Metanephros (tissue), 2 donors: ENCODE data around the gene NUP214.

- RAMPAGE, long total RNA, result start-site peak on the plus strand at chr9:131125559-131125642, 1,116 and 220 reads in 2 replicates
Measured at GRCh38 chr9:131125081-131125747, at the start of gene NUP214. TSS of gene NUP214 (plus strand) at chr9:131125586.

DNA sequence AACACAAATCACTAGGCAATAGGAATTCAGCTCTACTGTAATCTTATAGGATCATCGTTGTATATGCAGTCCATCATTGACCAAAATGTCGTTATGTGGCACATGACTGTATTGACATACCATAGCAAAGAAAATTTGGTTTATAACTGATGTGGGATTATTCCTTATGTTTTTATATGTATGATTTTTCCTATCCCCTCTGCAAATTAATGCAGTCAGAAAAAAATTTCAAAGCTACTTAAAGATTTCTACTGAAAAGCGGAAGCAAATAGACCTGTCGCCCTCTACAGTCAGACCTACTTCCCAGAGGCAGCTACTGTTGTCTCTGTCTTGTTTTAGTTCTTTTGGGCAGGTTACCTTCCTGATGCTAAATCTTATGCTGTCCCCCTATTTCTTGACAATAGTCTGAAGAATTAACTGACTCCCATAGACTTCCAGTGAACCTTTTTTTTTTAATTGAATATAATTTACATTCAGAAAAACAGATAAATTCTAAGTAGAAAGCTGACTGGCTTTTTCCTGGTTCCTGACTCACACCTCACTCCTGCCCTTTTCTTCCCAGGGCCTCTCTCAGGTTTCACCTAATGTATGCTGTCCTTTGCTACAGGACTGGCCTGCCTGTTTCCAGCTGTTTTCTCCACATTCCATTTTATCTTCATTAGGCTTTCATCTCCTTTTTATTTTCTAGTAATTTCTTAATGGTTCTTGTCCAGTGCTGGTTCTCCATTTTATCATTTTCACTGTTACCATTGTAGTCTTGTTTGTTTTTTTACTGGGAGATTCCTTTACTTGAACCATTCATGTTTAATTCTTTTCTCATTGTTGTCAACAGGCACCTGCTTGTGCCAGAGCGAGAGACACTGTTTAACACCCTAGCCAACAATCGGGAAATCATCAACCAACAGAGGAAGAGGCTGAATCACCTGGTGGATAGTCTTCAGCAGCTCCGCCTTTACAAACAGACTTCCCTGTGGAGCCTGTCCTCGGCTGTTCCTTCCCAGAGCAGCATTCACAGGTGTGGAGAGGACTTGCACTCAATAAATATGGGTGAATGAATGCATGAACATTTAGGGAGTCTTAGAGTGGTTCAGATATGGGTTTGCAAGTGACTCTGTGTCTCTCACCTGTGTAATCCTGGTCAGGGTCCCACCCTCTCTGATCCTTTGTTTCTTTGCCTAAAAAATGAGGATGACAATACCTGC lies 37.2 kb downstream of the NUP214 start:
- RAMPAGE, long total RNA, result no peak

- RAMPAGE, long total RNA, result no peak
Measured at GRCh38 chr9:131173746-131174554, 48.6 kb downstream of the NUP214 start.

DNA sequence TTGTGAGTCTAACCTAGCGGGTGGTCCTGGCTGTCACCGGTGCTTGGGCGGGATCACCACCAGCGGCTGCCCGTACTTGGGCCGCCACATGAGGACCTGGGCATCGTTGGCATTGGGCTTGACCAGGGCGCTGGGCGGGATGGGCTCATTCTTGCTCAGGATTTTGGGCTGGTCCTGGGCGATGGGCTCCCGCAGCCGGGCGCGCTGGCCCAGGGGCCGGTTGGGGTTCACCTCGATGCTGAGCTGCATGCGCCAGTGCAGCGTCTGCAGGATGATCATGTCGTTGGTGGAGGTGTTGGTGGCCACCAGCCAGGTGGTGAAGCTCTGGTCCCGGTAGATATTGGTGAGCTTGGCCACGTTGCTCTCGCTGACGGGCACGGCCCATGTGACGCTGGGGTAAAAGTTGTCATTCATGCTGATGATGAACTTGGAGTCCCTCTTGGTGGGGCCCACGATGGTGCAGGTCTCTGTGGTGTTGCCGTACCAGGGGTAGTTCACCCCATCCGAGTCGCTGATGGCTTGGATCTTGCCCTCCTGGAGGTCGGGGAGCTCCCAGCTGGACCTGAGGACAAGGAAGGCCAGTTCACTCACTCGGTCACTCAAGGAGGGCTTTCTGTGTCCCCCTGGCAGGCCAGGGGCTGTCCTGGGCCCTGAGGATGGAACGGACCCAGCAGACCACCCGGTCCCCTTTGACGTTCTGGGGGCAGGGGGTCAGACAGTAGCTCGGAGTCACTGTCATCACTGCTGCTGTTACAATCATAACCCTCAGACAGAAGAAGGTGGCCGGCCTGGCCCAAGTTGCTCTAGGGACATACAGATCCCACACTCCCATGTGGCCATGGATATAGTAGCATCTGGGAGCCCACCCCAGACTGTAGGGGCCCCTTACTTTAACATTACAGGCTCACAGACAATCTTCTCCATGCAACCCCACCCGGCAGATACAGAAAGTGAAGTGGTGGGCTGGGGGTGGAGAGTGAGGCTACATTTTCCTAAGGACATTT lies 15.2 kb downstream of the FAM78A start:
- RAMPAGE, long total RNA, result no peak

GRCh38 chr9:131402582-131403250 lies 8.8 kb downstream of the PRRC2B start:
- RAMPAGE, long total RNA, result no peak

DNA sequence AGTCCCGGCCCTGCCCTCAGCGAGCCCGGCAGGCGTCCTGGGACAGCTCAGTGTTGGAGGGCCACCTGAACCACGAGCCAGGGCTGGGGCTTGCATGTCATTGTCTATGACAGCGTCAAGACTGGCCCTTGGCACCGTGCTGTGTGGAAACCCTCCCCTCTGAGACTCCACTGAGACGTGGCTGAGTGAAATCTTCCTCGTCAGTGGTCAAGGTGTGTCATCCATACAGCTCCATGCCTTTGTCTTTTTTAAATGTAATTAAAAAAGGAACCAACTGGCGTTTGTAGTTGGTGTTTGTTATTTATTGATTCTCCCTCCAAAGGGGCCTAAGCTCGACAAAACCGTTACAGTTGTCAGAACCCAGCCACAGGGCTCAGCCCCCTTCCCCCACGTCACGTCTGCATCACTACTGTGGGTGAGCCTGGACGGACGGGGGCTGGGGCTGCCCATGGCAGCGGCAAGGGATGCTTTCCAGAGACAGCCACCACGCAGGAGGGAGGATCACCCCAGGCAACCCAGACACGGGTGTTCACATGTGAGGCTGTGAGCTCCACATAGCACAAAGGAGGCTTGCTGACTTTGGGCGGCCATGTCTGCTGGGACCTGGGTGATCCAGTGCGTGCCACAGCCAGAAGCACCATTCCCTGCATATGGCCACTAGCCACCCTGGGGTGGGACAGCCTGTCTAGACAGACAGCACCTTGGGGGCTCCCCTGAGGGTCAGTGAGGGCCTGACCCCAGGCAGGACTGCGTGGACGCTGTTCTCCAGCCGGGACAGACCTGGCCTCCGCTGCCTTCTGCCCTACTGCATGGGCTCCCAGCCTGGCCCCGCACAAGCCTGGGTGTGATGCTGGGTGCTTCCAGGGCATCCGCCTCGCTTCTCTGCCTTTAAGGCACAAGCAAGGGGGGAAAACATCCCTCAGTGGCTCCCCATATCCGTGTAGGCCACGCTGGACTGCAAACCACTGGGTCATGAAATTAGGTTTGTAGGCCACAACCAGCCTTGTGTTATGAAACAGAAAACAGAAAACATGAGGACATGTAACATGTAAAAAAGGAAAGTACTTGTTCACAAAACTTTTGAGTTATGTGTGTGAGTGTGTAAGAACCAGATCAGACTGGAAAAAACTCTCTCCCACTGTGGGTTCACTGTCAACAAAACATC lies 7.2 kb downstream of the UCK1 start:
- RAMPAGE, long total RNA, result no peak

GRCh38 chr9:131588611-131589223 lies 43.4 kb downstream of the PRRT1B start:
- RAMPAGE, long total RNA, result no peak

DNA sequence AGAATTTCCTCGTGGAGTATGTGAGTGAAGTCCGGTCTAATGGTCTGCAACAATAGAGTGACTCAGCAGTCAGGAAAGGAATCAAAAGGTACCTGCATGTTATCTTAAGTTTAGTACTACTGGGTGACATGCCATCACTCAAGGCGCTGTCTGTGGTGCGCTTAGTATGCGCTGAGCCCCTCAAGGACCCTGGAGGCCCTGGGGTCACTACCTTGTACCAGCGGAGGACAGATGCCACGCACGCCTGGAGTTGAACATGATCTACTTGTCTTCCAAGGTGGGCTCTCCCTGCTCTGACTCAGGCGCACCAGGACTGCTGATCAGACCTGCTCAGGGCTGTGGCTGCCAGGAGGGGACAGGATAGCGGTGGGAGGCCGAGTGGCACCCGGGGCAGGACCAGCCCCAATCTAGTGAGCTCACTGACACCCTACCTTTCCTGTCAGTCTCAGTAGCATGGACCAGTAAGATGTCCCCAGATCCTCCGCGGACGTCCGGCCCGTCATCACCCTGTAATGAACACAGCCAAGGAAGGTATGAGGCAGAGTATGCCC lies 50.6 kb downstream of the PRRT1B start:
- RAMPAGE, long total RNA, result no peak

GRCh38 chr9:131624633-131625408 lies 79.5 kb downstream of the PRRT1B start:
- RAMPAGE, long total RNA, result no peak

DNA sequence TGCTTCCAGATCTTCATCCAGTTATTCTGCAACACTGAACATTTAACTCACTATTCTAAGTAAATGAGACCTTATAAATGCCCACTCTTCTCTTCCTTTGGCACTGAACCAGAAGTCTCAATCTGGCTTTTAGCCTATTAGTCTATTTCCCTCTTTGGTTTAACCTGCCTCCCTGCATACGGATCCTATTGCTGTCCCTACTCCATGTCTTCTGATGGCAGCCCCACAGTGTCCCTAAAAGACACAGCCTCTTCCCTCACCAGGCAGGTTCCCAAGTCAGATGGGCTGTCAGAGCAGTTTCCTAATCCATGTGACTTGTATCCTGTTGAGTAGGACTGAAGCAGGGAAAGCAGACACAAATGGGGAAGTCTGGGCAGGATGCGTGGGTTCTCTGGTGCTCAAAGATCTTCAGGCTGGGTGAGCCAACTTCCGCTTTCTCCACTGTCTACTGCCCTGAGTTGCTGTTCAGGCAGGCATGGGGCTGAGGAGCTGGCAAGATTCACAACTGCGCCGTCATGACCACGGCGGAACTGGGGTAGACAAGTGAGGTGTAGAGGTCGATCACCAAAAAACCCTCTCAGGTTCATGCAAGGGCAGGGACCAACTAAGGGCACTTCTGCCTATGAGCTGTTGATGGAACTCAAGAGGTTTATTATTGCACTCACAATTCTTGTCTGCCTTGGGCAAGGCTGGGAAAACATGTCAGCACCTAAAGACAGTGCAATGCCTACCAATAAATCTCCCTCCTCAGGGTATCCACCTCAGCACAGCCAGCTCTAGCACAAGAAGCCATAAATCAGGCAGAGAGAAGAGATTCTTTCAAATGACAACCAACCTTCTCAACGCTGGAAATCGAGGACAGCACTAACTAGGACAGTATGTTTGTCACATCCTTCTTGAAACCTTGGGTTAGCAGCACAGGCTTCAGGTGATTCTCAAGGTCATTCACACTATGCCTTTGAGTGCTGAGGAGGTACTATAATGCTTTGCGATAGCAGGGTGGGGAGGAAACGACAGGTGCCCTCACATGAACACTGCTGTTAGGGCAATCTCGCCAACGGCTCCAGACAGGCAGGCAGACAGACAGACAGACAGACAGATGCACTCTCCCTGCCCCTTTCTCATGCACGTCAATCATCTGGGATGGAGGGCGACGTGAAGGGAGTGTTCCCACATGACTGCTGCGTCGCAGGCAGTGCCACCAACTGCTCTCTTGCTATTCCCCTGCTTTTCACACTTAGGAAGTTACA lies 83.3 kb downstream of the RAPGEF1 start:
- RAMPAGE, long total RNA, result no peak

- RAMPAGE, long total RNA, result no peak
Measured at GRCh38 chr9:131661898-131662322, 78.0 kb downstream of the RAPGEF1 start.

DNA sequence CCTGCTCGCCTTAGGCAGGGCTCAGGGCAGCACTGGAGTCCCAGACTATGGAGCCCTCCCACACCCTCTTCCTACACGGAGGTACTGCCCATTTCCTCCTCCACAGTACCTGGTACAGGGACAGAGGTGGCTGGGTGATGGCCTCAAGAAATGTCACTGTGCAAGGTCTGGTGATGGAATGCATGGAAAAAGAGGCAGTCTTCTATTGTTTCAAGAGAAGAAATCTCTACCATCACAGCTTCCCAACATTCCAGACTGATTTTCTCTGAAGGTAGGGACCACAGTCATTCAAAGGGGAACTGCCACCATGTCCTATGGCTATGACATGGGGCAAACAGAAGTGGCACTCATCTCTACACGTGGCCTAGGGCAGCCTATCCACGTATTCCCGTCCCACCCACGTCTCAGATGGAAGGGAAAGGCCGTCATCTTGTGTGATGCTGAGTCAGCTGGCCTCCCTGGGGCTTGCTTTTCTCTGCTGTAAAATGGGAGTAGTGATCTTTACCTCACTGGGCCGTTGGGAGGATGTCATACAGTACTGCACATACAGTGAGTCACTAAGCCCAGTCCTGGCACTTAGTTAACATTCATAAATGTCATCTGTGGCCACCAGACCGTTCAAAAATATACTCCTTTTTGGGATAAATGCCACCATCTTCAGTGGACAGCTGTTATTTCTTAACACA lies 72.4 kb downstream of the RAPGEF1 start:
- RAMPAGE, long total RNA, result no peak

DNA sequence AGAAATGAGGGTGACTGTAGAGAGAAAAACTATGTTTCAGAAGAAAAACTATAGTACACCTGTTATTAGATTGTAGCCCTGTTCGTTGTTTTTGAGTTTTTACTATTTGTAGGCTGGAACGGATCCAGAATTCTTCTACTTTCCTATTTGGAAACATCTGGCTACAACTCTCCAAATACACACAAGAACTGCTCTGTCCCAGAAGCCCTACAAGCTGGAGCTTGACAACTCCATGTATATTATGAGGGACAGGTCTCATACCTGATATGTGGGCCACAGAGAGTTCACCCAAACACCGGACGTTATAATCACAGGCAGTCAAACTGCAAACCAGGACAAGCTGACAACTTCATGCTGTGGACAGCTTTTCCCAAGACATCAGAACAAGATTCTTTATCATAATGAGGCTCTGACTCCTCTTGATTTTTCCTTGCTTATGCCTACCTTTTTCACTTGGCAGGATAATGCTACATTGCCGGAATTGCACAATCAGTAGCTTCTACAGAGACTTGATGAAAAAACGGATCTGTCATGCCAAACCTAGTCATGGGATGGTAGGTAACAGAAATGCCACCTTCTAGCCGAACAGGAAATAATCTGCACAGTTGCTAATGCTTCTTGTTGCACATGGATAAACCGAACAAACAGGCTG lies 47.5 kb downstream of the RAPGEF1 start:
- RAMPAGE, long total RNA, result no peak

DNA sequence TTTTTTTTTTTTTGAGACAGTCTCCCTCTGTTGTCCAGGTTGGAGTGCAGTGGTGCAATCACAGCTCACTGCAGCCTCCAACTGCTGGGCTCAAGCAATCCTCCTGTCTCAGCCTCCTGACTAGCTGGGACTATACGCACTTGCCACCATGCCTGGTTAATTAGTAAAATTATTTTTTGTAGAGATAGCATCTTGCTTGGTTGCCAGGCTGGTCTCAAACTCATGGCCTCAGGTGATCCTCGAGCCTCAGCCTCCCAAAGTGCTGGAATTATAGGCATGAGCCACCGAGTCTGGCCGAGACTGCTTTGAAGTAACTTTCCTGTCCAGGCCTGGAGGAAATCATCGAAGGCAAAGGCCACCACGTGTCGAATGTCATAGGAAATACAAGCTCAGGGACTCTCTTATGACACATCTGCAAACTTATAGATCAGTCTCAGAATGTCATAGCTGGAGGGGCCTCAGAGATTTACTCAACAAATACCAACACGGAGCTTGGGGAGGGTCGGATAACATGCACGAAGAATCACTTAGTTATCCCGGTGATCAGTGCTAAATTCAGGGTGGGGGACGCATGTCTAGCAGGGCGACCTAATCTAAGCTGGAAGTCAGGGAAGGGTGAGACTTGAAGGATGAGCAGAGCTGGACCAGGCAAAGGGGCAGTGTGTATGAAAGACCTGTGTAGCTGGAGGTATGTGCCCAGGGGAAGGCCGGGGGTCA lies 25.0 kb downstream of the RAPGEF1 start:
- RAMPAGE, long total RNA, result no peak

DNA sequence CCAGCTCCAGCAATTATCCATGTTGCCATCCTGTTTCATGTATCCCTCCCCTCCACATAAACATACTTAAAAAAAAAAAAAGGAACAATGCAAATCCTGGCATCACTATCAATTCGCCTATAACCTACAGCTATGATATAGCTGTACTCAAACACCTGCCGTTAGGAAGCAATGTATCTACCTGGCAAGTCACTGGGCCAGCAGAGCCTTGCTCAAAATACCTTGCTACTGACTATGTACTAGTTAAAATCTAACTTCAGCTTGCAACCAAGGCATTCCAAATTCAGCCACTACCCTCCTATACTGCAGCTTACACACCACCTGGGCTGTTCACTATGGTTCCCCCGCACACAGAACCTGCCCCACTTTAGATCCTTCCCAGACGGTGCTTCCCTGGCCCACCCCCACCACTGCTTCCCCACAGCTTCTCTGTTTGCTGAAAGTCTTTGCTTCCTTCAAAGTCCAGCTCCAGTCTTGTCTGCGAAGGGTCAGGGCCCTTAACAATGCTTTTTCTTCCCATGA lies 89.9 kb downstream of the MED27 start:
- RAMPAGE, long total RNA, result no peak

- RAMPAGE, long total RNA, result no peak
Measured at GRCh38 chr9:132127696-132128166, 34.1 kb upstream of the NTNG2 start.

DNA sequence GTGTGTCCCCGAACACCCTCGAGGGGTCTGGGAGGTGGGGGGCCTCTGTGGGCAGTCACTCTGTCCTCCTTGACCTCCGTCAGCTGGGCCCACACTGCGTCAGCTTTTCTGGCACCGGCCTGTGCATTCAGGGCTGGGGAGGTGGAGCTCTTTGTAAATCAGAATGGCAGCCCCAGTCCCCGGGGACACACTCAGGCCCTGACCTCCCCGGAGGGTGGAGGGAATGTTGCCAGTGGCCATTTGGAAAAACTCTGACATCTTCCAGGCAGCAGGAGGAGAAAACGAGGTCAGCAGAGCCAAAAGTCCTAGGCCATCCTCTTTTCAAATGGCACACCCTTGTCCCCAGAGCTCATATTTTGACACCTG lies 83.3 kb downstream of the NTNG2 start:
- RAMPAGE, long total RNA, result no peak

DNA sequence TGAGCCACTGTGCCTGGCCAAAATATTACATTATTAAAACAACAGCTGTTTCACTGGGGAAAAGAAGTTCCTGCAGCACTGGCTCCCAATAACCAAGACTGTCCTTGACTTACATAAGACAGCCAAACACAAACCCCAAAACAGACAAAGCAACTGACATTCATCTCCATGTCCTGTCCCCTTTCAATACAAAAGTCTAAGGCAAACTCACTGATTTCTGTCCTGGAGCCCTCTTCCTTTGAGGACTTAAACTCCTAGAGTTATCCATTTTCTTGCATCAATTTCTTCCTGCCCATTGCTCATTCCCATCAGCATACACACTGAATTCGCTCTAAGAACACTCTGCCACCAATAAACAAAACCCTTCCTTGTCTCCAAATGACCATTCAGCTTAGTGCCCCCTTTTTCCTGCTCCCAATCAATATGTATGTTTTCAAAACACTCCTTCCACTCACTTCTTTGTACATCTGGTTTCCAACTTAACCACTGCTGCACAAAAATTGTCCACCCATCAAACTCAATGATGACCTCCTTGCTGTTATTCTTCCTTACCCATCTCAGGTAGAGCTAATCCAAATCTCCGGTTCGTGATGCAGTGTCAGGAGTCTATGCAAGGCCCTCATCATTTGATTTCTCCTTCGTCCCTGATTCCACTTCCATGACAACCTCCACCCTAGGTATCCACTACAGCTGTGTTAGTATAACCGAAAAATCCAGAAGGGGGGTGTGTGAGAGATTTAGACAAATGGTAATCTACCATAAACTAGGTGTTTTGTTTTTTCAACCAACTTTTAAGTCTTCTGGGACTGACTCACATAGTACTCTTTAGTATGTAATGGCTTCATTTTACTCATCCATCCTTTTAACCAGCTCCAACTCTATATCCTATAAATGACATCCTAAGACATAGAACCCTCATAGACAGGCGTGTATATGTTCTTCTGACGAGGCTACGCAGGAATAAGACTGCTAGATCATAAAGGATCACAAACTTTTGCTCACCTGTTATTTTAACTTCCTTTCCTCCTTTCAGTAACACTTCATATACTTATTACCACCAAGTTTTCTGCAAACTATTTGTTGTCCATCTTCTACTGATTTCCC lies 39.2 kb downstream of the SETX start:
- RAMPAGE, long total RNA, result no peak

DNA sequence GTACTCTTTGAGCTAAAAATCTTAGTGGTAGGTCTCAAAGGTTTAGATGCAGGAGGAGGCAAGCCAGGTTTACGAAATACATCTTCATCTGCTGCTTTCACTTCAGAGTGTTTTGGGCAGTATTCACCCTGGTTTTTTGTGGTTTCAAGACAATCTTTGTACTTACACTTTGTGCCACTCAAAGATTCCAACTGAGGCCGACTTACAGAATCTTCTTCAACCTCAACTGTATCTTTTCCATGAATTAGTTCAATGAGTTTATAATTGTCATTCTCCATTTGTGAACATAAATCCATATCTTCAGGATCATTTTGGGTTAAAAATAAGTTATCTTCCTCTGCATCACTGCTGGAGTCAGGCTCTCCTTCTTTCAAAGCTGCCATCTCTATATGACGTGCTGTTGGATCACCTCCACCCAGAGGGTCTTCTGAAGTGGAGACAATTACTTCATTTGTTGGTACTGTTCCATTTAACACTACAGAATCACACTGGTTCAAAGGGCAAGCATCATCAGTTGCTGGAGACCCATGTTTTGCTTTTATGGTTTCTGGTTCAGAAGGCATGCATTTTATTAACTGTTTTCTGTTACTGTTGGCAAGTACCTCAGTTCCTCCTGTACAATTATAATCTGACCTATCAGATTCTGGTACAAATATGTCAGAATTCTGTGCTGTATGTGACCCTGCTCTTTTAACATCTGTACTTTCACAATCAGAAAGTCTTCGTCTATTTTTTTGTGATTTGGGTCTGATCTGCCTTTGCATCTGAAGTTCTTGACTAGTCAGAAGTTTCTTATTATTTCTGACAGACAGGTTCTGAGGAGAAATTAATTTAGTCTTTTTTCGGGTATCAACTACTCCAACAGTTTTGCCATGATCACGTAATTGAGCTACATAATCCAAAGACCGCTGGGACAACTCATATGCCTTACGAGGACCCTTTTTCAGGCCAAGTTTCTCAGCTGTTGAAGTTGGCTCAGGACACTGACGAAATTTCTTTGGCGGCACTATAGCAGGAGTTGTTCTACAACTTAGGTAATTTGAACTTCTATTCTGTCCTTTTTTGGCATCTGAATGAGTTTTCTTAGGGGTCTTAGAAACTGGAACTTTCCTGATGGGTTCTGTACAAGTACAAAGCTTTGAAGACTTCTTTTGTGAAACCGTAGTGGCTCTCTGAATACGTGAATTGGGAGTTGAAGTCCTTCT lies 27.6 kb downstream of the SETX start:
- RAMPAGE, long total RNA, result no peak

DNA sequence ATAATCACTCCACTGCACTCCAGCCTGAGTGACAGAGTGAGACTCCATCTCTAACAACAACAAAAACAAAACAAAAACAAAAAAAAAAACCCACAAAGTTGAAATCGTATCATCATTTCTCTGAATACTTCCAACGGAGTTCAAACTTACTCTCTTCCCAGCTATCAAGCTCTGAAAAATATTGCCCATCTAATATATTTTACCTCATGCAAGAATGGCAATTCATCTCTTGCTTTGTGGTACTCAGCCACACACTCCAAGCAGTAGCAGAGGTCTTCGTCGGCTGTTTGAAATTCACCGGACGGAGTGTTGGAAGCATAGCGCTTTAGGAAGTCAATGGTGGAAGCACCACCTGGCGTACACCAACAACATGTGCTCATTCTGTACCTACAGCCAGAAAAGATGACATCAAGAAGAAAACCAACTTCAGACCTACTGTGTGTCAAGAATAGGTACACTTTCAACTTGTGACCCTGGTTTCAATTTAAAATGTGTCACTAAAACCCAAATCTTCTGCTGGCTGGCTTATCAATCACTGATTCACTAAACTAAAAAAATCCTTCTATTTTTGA lies 5.7 kb downstream of the SETX start:
- RAMPAGE, long total RNA, result no peak